Measurements from ENCODE around the genes GPATCH2L and ANGEL1.

DNA sequence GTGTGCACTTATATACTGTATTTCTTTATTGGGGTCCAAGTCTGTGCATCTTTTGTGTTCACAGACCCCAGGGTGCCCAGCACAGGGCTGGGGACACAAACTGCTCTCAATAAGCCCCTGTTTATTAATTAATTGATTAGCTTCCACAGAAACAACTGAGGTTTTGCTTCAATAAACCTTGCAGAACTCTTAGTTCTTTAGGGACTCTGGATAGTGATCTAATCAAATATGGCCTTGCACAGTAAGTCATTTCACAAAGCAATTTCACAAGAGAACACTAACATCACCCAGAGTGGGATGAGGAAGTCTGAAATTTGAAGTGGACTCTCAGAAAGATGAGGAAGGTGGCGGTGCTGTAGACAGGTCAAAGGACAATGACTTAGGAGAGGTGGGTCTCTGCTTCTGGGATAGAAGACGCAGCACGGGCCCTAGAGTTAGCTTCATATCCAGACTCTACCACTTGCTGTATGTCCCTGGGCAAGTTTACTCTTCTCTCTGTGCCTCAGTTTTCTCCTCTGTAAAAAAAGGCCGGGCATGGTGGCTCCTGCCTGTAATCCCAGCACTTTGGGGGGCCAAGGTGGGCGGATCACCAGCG lies 18.7 kb downstream of the FOS start:
- RRBS, result no CpG with 5 or more reads among the region's 6 CpGs

- RRBS, result 1% methylated on average over 19 of the region's 71 CpGs
Measured at GRCh38 chr14:75428169-75428786, 456 bp downstream of the JDP2 start.

DNA sequence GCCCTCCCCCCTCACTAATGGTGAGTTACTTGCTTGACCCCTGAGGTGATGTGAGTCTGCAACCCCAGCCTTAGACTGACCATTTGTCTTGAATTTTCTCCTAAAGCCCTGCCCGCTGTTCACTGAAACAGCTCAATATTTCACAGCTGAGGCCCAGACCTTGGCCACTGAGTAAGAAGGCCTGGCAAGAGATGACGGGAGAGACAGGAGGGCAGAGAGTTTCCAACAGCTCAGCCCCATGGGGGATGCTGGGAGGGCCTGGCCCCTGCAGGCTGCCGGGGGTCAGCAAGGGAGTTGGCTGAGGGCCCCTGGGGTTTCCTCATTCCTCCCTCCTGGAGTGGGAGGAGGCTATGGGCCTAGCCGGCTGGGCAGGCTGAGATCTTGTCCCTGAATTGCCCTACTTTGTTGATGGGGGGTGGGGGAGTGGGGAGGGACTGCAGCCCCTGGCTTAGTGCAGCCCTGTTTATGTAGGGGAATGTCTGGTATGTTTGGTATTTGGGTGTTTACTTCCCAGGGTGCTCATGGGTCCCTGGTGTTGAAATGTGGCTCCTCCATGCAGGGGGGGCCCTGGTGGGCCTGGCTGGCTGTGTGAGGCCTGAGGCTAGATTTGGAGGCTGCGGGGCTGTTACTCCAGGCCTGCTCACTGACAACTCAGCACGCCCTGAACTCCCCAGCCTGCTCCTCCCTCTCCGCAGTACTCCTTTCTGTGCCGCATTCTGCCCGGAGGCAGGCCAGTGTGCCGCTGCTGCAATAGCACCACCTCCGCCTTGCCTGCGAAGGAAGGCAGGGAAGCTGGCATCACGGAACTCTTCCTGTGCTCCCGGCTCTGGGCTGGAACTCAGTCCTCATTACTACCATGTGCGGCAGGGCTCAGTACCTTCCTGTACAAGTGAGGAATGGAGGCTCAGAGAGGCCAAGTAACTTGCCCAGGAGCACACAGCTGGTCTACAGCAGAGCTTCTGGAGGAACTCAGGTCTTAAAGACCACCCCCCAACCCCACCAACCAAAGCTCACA lies 25.2 kb downstream of the JDP2 start:
- RRBS, result no CpG with 5 or more reads among the region's 15 CpGs

GRCh38 chr14:75469987-75470262 lies 42.1 kb downstream of the JDP2 start:
- RRBS, result no CpG with 5 or more reads among the region's 12 CpGs

- RRBS, result no CpG with 5 or more reads among the region's 7 CpGs
Measured at GRCh38 chr14:75541961-75542300, 19.7 kb downstream of the BATF start.

- RRBS, result no CpG with 5 or more reads among the region's 9 CpGs
Measured at GRCh38 chr14:75609749-75610558, 31.5 kb downstream of the FLVCR2 start.

DNA sequence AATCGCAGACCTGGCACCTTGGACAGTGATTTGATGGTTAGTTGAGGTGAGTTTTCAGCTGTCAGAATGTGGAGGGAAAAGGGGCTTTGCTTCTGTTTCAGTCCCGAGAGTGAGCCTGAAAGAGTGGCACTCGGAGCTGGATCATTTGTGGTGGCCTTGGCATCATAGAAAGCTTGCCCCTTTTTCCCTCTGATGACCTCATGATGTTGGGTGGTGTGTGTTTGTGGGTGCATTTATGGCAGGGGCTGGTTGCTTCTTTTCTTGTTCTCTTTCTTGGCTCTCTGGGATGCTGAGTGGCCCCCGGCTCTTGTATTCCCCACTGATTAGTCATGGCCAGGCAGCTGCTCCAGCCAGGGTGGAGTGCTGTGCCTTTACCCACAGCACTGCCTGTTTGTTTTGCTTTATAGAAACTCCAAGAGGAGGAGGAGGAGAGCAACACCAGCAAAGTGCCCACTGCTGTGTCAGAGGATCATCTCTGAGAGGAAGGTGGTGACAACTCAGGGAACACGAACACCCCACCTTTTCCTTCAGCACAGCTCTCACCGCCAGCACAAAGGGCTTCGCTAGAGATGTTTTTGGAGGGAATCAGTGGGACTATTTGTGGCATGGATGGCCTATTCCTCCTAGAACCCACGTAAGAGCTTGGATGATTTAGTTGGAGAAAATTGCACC lies 14.5 kb downstream of the ERG28 start:
- RRBS, result no CpG with 5 or more reads among the region's 8 CpGs

GRCh38 chr14:75832589-75833528 lies 148.9 kb downstream of the TGFB3 start:
- RRBS, result no CpG with 5 or more reads among the region's 13 CpGs

DNA sequence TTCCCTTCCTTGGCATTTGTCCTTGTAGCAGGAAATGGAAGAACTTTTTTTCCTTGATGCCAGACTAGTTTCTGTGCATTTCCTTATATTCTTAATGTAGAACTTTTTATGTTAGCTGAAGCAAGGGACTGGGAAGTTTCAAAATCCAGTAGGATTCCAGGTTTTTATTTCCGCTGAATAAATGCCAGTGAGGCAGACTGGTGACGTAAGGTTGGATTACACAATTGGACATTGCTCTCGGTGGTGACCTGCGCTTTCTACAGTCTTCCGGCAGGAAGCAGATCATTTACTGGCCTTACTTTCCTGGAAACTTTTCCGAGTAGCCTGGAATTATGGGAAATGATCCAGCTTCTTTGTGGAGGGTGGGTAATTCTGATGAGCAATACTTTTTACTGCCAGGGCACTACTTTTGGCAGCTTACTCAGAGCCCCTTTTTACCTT lies 3.6 kb downstream of the IFT43 start:
- RRBS, result no CpG with 5 or more reads among the region's 6 CpGs

- RRBS, result no CpG with 5 or more reads among the region's 8 CpGs
Measured at GRCh38 chr14:75991548-75992361, 6.2 kb downstream of the IFT43 start.

- RRBS, result no CpG with 5 or more reads among the region's 1 CpG
Measured at GRCh38 chr14:75993468-75993822, 7.9 kb downstream of the IFT43 start.

DNA sequence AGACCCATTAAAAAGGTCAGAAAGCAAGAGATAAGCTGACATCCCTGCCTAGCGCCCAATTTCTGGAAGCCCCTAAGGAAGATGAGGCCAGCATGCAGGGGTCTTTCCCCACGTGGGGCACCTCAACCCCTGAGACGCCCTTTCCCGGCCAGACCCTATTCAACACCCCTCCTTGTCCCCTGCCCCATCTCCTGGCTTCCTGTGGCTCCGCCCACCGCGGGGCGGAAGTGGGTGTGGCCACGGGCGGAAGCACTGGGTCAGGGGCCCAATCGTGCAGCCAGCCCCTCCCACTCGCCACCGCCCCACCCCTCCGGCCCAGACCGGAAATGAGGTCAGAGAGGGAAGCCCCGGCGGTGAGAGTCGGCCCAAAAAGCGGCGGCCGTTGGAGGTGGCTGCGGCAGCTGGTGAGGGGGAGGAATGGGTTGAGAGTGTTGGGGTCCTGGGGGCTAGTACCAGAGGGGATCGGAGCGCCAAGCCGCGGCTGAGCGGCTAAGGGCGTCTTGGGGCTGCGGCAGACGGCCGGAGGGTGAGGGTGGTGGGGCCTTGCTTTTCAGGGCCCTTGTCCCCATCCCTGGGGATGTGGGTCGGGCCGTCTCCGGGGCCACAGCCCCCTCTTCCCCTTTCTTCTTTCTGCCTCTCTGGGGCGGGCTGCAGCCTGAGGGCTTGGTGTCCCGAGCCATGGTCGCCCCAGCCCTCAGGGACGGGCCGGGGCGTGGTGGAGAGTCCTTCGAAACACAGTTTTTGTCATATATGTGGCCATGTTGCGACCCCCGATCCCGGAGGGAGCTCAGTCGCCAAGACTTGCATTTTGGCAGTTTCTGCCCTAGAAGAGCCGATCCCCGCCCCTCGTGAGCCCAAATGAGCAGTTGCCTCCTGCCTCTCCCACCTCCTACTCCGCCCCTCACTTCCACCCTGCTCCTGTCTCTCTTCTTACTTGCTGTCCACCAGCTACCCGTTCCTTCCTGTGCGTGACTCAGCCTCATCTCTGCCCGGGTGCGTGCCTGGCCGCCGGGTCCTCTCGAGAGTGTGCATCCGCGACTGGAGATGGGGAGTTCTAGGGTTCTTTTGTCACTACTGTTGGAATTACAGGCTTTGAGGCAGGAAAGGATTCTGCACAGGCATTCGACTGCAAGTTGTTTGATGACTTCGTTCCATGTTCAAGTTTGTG lies at the start of gene GPATCH2L:
GPATCH2L (plus strand) TSS at position 335 of the 1,168 bp plus-strand sequence.
- RRBS, result 1% methylated on average over 10 of the region's 60 CpGs

GRCh38 chr14:76329207-76329527 lies 46.8 kb upstream of the ESRRB start:
- RRBS, result no CpG with 5 or more reads among the region's 5 CpGs

- RRBS, result 1% methylated on average over 18 of the region's 68 CpGs
Measured at GRCh38 chr14:76812422-76813274, at the start of gene ANGEL1. Gene ANGEL1, minus strand, starts transcription at chr14:76812882.

GRCh38 chr14:76829996-76830556 lies 3.9 kb downstream of the LRRC74A start:
- RRBS, result no CpG with 5 or more reads among the region's 6 CpGs

DNA sequence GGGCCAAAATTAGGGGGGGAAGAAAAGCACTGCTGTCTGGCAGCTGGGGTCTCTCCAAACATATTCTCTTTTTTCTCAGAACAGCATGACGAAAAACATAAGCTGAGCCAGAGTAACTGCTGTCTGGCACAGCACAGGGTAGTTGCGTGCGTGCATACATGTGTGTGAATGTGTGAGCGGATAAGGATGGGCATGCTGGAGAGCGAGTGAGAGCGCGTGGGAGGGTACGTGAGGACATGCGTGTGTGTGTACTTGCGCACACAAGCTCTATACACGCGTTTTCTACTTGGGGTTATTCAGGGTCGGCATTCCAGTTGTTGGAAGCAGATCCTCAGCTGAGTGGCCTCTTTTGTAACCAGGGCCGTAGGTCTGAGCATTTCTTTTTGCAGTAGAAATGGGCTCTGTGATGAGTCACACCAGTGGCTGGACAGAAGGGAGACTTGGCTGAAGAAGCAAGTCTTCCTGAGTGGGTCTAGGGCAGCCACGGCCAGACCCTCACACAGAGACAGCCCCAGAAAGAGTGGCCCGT lies 77.9 kb downstream of the LRRC74A start:
- RRBS, result no CpG with 5 or more reads among the region's 16 CpGs

DNA sequence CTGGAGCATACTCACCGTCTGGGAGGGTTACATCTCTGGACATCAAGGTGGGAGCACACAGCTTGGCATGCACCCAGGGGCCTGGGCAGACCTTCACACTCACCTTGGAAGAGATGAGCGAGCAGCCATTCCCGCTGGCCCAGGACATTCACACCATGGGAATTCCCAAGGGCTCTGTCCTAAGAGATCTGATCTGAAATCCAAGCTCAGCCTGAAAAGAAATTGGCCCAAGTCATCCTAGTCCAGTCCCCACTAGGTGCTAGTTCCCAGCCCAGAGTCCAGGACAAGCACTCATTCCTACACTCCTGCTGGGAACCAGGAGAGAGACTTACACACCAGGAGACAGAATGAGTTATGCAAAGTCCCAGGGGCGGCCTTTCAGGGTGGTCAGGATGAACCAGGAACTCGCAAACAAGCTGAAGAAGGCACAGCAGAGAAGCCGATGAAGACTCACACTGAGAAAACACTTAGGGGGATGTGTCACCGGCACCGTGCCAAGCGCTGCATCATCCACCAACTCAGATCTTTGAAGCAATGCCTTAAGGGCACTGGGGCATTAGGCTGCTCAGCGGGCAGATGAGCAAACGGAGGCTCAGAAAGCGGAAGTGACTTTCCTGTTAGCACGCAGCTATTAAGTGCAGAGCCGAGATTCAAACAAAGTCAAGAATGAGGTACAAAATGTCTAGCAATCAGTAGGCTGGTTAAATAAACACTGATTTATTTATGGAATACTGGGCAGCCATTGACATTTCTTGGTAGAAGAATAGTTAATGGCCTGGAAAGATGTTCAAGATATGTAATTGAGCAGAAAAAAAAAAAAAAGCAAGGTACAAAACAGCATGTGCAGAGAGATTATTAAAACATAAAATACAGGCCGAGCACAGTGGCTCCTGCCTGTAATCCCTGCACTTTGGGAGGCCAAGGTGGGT lies 78.6 kb downstream of the LRRC74A start:
- RRBS, result no CpG with 5 or more reads among the region's 15 CpGs

DNA sequence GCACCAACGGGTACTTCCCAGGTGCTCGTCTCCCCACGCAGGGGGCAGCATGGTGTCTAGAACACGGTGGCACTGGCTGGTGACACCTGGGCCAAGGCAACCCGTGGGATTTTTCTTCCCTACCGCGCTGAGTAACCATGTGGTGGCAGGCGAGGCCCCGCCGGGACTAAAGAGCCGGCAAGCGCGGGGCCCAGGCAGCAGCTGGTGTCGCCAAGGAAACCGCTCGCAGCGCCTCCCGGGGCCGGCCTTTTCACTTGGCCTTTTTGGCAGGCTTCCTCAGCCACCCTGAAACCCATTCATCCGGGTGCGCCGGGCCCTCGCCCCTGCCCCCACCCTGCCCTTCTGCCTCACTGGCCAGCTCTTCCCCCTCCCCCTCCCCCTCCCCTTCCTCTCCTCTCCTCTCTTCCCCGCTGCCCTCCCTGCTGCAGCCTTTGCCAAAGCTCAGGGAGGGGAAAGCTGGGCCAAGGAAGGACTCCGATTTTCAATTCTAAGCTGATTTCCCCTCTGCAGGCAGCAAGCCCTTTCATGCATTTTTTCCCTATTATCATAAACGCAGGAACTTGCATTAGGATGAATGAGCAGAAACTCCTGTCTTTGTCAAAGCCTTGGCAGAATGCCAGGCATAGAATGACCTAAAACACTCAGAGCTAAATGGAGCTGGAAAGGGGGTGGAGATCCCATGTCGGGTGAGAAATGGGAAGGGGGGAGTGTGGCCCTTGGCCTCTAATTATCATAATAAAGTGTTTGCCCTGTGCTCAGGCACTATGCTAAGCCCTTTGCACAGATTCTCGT lies 81.2 kb downstream of the IRF2BPL start:
- RRBS, result 1% methylated on average over 9 of the region's 28 CpGs

DNA sequence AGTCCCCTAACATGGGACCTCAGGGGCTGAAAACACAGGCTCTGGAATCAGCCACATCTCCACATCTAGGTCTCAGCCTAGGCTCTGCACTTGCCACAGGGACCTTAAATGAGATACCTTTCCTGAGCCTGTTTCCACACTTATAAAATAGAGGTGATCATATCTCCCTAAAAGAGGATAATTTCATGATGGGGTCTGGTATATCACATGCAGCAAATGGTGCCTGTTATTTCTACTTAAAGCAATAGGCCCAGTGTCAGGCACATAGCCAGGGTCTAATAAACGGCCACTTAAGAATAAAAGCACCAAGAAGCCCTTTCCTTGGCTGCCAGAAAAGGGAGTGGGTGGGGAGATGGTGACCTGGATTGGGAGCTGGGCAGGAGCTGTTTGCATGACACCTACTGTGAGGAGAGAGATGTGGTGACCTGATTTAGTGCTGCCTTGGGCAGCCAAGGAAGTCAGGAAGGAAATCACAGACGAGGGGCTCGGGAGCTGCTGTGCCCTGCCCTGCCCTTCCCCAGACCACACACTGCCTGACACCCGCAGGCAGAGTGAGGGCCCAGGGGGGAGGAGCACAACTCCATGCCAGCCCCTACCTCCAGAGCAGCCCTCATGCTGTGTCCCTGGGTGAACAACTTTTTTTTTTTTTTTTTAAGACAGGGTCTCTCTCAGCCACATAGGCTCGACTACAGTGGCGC lies 71.1 kb downstream of the IRF2BPL start:
- RRBS, result no CpG with 5 or more reads among the region's 6 CpGs

- RRBS, result no CpG with 5 or more reads among the region's 14 CpGs
Measured at GRCh38 chr14:77041104-77041591, 12.6 kb upstream of the IRF2BPL start.

Data from GM12892 (cell line).